GM12878 (cell line): ENCODE measurements around a stretch of chr6.

DNA sequence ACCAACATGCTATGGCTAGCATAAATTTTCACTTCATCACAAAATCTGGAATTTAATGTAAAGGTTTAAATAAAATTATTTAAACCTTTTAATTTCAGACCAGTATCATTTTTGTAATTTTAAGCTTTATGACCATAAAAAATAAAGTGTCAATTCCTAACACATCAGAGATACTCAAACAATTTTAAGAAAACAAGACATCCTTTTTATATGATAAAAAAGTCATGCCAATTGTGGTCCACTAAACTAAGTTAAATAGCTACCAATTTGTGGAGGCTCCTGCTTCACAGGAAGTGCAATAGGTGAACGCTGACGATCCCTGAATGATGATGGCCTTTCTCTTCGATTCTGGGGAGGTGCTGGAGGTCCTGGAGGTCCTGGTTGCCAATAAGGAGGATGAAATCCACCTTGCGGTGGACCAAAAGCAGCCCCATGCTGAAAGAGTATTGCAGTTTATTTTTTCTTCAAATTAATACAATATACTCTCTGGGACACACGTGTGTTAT is 15.0 kb upstream of the COQ3 start:
- RAMPAGE, long total RNA = no peak
- RRBS, 2 experiments = no CpG with 5 or more reads among the region's 5 CpGs
CAGE:
- cytosol, long polyA minus RNA = no peak
- cytosol, long polyA plus RNA = no peak
- long polyA plus RNA = no peak
- nucleolus, long total RNA = no peak
- nucleus, long polyA plus RNA = no peak
- nucleus, long total RNA = no peak

GRCh38 chr6:99415238-99415869 is 9.8 kb downstream of the PNISR start:
- RAMPAGE, long total RNA = no peak
- RRBS, 2 experiments = no CpG with 5 or more reads among the region's 2 CpGs
CAGE:
- cytosol, long polyA minus RNA = start-site peak on the minus strand at chr6:99415468-99415475, 44 reads
- cytosol, long polyA plus RNA = no peak
- long polyA plus RNA = no peak
- nucleolus, long total RNA = no peak
- nucleus, long polyA plus RNA = no peak
- nucleus, long total RNA = no peak

- RAMPAGE, long total RNA = no peak
- RRBS, 2 experiments = no CpG with 5 or more reads among the region's 8 CpGs
CAGE:
- cytosol, long polyA minus RNA = no peak
- cytosol, long polyA plus RNA = no peak
- long polyA plus RNA = no peak
- nucleolus, long total RNA = no peak
- nucleus, long polyA plus RNA = no peak
- nucleus, long total RNA = no peak
Measured at GRCh38 chr6:99484813-99485499, 30.3 kb downstream of the USP45 start.

- RAMPAGE, long total RNA = no peak
- RRBS, 2 experiments = 52% methylated on average over 2 of the region's 20 CpGs; no CpG with 5 or more reads in 1 of the 2 experiments
CAGE:
- cytosol, long polyA minus RNA = no peak
- cytosol, long polyA plus RNA = no peak
- long polyA plus RNA = no peak
- nucleolus, long total RNA = no peak
- nucleus, long polyA plus RNA = no peak
- nucleus, long total RNA = no peak
Measured at GRCh38 chr6:100281144-100281927, 183.4 kb downstream of the SIM1 start.

DNA sequence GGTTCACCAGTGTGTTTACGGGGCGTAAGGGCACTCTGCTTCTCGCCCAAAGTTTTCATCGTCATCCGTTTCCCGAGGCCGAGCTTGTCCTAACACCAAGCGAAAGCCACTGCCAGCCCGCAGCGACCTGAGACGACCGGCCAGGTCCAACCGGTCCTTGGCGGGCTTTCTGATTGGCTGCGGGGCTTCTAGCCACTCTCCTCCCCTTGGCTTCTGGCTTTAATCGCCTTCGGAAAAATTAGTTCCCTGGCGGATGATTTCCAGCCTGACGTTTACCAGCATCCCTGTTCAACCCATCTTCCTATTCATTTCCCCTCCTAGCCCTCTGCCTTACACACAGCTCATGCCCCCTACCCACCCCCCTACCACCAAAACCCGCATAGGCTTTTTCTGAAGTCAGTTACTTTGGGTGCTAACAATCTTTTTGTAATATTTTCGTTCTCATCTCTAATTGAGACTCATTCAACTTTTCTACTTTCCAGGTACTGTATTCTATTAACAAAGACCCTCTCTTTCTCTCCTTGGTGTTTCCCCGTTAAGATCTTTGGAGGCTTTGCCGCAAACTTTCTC is 10.5 kb downstream of the SIM1 start:
- RAMPAGE, long total RNA = no peak
- RRBS, 2 experiments = no CpG with 5 or more reads among the region's 23 CpGs
CAGE:
- cytosol, long polyA minus RNA = no peak
- cytosol, long polyA plus RNA = no peak
- long polyA plus RNA = no peak
- nucleolus, long total RNA = no peak
- nucleus, long polyA plus RNA = no peak
- nucleus, long total RNA = no peak

DNA sequence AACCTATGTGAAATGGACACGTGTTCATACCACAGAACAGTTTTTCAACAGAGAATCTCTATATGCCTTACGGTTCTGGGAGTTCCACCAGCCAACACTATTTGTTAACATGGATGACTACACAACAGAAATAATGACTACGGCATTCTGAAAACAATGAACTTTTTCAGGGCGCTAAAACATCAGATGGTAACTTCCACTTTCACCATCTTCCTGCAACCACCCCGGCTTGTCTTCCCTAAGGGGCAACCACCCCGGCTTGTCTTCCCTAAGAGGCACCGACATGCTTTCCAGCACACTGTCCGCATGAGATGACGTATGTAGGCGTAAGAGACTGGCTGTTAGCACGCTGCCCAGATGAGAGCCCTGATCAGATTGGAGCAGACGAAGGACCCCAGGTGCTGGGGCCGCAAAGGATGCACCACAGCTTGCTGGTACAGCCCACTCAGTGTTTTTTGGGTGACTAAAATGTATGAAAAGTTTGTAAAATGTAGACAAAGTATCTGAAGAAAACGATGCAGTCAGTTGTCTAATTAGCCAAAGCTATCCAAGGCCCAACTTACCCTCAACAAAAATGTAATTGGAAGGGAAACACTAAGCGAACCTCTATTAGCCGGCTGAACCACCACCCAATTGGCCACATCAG is 29.3 kb downstream of the ASCC3 start:
- RAMPAGE, long total RNA = no peak
- RRBS, 2 experiments = no CpG with 5 or more reads among the region's 16 CpGs
CAGE:
- cytosol, long polyA minus RNA = no peak
- cytosol, long polyA plus RNA = no peak
- long polyA plus RNA = no peak
- nucleolus, long total RNA = no peak
- nucleus, long polyA plus RNA = no peak
- nucleus, long total RNA = no peak

DNA sequence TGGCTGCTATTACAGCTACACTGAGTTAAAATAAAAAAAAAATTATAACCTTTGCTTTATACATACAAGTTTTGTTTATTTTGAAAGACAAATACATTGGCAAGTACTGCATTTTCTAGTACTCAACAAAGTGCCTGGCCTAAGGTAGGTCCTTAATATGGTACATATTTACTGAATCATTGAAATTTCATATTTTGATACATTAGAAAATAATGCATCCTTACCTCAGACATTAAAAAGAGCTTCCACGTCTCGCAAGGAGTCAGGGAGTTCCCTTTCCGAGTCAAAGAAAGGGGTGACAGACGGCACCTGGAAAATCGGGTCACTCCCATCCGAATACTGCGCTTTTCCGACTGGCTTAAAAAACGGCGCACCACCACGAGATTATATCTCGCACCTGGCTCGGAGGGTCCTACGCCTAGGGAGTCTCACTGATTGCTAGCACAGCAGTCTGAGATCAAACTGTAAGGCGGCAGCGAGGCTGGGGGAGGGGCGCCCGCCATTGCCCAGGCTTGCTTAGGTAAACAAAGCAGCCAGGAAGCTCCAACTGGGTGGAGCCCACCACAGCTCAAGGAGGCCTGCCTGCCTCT is 776.2 kb downstream of the GRIK2 start:
- RAMPAGE, long total RNA = no peak
- RRBS, 2 experiments = no CpG with 5 or more reads among the region's 18 CpGs
CAGE:
- cytosol, long polyA minus RNA = no peak
- cytosol, long polyA plus RNA = no peak
- long polyA plus RNA = no peak
- nucleolus, long total RNA = no peak
- nucleus, long polyA plus RNA = no peak
- nucleus, long total RNA = no peak

DNA sequence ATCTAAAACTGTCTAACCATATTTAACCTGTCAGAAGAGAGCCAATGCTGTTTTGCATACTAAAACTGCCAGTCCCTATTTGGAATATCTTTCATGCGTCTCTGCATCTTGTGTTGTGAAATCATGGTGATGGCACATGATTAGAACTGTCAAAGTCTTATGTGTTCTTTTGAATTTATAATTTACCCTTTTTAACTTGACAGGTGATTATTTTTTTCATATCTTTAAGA is 1159.3 kb downstream of the GRIK2 start:
- RAMPAGE, long total RNA = no peak
- RRBS, 2 experiments = no CpG with 5 or more reads among the region's 1 CpG
CAGE:
- cytosol, long polyA minus RNA = no peak
- cytosol, long polyA plus RNA = no peak
- long polyA plus RNA = no peak
- nucleolus, long total RNA = no peak
- nucleus, long polyA plus RNA = no peak
- nucleus, long total RNA = no peak

- RAMPAGE, long total RNA = no peak
- RRBS, 2 experiments = no CpG with 5 or more reads among the region's 22 CpGs
CAGE:
- cytosol, long polyA minus RNA = no peak
- cytosol, long polyA plus RNA = no peak
- long polyA plus RNA = no peak
- nucleolus, long total RNA = no peak
- nucleus, long polyA plus RNA = no peak
- nucleus, long total RNA = no peak
Measured at GRCh38 chr6:104957828-104958598, 1.1 kb downstream of the LIN28B start.

- RAMPAGE, long total RNA = no peak
- RRBS, 2 experiments = no CpG with 5 or more reads among the region's 1 CpG
CAGE:
- cytosol, long polyA minus RNA = no peak
- cytosol, long polyA plus RNA = no peak
- long polyA plus RNA = no peak
- nucleolus, long total RNA = no peak
- nucleus, long polyA plus RNA = no peak
- nucleus, long total RNA = no peak
Measured at GRCh38 chr6:105372120-105372524, 30.8 kb downstream of the PREP start.

- RAMPAGE, long total RNA = no peak
- RRBS, 2 experiments = no CpG with 5 or more reads among the region's 5 CpGs
CAGE:
- cytosol, long polyA minus RNA = no peak
- cytosol, long polyA plus RNA = no peak
- long polyA plus RNA = no peak
- nucleolus, long total RNA = no peak
- nucleus, long polyA plus RNA = no peak
- nucleus, long total RNA = no peak
Measured at GRCh38 chr6:105372732-105373229, 30.1 kb downstream of the PREP start.

DNA sequence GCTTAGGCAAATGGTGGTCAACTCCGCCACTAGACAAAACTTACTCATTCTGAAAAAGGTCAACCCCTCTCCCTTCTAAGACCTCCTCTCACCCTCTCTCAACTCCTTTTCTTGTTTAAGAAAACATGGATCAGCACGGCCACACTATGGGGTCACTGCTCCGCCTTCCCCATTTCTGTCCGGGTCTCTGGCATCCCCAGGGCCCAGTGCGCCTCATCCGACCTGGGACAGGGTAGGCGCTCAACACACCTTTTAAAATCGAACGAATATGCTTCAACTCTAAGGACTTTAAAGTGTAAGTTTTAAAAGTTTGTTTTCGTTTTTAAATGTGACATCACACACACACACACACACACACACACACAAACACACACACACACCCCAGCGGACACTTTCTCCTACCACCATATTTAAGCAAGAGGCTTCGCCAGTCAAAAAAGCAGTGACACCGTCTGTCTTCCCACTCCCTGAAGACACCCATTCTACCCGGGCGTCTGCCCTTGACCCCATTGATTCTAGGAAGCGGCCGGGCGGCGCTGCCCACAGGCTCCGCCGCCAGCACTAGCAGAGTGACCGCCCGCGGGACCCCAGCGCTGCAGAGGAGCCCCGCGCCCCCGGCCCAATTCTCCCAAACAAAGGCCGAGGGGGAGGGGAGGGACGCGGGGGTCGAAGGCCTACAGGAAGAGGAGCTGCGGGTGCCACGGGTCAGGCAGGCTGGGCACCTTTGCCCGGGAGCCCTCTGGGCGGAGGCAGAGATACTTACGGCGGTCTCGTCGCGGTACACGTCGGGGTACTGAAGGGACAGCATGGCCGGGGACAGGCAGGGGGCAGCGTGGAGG is 579 bp downstream of the PREP start:
- RAMPAGE, long total RNA = no peak
- RRBS, 2 experiments = 1 to 2% methylated on average over 17 to 18 of the region's 45 CpGs
CAGE:
- cytosol, long polyA minus RNA = no peak
- cytosol, long polyA plus RNA = no peak
- long polyA plus RNA = no peak
- nucleolus, long total RNA = no peak
- nucleus, long polyA plus RNA = no peak
- nucleus, long total RNA = no peak

DNA sequence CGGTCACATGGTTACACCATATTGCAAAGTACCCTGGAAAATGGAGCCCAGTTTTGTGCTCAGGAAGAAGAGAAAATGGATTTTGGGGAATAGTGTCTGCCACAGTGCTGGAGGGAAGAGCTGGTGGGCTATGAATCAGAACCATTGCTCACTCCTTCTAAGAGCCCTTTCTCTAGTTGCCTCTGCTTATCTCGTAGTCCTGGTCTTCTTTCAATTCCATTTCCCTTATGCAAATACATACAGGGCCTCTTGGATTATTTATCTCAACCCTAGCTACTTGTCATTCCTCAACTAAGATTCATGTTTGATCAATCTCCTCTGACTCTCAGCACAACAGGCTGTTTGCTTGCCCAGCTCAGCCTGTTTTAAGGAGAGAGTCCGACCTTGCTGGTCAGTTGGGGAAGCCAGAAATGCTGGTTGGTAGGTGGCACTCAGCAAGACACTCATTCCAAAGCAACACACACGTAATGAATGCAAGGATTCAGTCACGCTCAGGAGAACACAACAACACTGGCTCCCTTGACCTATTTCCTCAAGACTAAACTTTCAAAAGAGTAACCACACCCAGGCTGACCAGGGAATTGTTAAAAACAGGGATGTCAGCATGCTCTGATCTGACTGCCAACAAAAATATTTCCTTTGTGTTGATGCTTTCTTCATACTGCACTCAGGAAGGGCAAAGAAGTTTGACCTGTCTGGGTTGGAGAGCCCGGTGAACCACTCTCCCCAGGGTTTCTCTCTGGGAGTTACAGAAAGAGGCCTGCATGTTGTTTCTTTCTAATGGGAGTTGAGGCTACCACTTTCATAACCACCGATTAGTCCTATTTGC is 25.4 kb upstream of the PREP start:
- RAMPAGE, long total RNA = no peak
- RRBS, 2 experiments = no CpG with 5 or more reads among the region's 7 CpGs
CAGE:
- cytosol, long polyA minus RNA = no peak
- cytosol, long polyA plus RNA = no peak
- long polyA plus RNA = no peak
- nucleolus, long total RNA = no peak
- nucleus, long polyA plus RNA = no peak
- nucleus, long total RNA = no peak

GRCh38 chr6:105459091-105459493 is 56.2 kb upstream of the PREP start:
- RAMPAGE, long total RNA = no peak
- RRBS, 2 experiments = no CpG with 5 or more reads among the region's 9 CpGs
CAGE:
- cytosol, long polyA minus RNA = no peak
- cytosol, long polyA plus RNA = no peak
- long polyA plus RNA = no peak
- nucleolus, long total RNA = start-site peak on the minus strand at chr6:105459215-105459255, 14 reads
- nucleus, long polyA plus RNA = no peak
- nucleus, long total RNA = no peak

DNA sequence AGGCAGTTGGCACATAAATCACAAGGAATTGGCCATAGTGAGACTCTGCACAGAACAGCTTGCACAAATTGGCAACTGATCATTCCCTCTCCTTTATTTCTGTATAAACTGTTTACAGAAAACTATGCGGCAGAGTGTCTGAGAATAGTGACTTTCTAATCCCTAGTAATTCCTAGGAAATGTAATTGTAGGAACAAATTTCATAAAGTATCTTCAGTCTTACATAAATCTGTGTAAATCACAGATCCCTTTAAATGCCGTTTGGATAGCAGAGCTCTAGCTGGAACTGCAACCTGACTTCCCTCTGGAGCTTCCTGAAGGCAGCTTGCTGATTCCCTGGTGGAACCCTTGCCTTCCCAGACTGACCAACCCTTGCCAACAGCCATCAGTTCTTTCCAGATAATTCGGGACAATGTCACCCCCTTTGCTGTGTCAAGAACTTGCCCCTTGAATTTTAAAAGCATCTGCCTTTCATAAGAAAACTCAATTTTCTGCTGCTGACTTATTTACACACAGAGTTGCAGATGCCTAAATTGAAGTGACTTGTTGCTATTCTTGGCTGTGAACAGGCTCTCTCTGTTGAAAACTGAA is 201.4 kb upstream of the PREP start:
- RAMPAGE, long total RNA = no peak
- RRBS, 2 experiments = no CpG with 5 or more reads among the region's 3 CpGs
CAGE:
- cytosol, long polyA minus RNA = no peak
- cytosol, long polyA plus RNA = no peak
- long polyA plus RNA = no peak
- nucleolus, long total RNA = no peak
- nucleus, long polyA plus RNA = no peak
- nucleus, long total RNA = no peak

DNA sequence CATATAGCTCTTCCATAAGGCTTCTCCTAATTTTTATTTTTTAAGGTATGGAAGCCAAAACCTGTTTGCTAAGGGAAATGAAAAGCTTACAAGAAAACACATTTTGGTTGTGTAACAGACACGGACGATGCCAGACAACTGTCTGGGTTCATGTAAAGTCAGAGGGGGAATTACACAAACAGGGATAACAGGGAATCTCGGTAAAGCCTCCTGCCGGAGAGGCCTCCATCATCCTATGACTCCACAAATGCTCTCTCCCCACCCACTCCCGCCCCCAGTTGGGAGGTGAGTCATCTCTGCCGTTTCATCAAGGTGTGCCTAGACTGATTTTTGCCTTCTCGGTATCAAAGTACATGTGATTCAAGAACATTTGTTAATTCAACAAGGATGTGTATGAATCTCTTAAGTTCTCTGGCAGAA is 305.0 kb upstream of the PRDM1 start:
- RAMPAGE, long total RNA = no peak
- RRBS, 2 experiments = no CpG with 5 or more reads among the region's 7 CpGs
CAGE:
- cytosol, long polyA minus RNA = no peak
- cytosol, long polyA plus RNA = no peak
- long polyA plus RNA = no peak
- nucleolus, long total RNA = no peak
- nucleus, long polyA plus RNA = no peak
- nucleus, long total RNA = no peak

- RAMPAGE, long total RNA = no peak
- RRBS, 2 experiments = no CpG with 5 or more reads among the region's 7 CpGs
CAGE:
- cytosol, long polyA minus RNA = no peak
- cytosol, long polyA plus RNA = no peak
- long polyA plus RNA = no peak
- nucleolus, long total RNA = no peak
- nucleus, long polyA plus RNA = no peak
- nucleus, long total RNA = no peak
Measured at GRCh38 chr6:105794118-105794879, 291.8 kb upstream of the PRDM1 start.

GRCh38 chr6:105899973-105900565 is 186.1 kb upstream of the PRDM1 start:
- RAMPAGE, long total RNA = no peak
- RRBS, 2 experiments = no CpG with 5 or more reads among the region's 10 CpGs
CAGE:
- cytosol, long polyA minus RNA = no peak
- cytosol, long polyA plus RNA = no peak
- long polyA plus RNA = no peak
- nucleolus, long total RNA = no peak
- nucleus, long polyA plus RNA = no peak
- nucleus, long total RNA = no peak

DNA sequence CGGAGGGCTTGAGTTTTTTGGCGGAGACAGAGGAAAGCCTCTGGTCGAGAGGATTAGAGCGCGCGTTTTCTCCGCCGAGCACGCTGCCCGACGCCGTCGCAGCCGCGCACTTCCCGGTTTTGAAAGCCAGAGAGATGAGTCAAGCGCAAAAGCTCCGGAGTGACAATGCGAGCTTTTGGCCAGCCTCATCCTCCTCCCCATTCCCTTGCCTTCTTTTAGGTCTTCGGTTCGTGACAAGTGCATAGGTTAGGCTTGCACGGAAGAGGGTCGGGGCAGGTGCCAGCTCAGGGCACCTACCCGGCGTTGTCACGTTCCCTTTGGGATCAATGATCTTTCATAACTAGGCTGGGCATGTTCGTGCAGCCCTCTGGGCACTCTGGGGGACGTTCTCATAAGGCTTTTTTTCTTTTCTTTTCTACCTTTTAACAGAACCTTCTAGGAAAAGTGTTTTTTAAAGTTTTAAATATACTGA is 91.2 kb upstream of the PRDM1 start:
- RAMPAGE, long total RNA = no peak
- RRBS, 2 experiments = 0 to 1% methylated on average over 1 to 8 of the region's 28 CpGs
CAGE:
- cytosol, long polyA minus RNA = no peak
- cytosol, long polyA plus RNA = no peak
- long polyA plus RNA = no peak
- nucleolus, long total RNA = no peak
- nucleus, long polyA plus RNA = no peak
- nucleus, long total RNA = no peak

- RAMPAGE, long total RNA = no peak
- RRBS, 2 experiments = no CpG with 5 or more reads among the region's 20 CpGs
CAGE:
- cytosol, long polyA minus RNA = no peak
- cytosol, long polyA plus RNA = no peak
- long polyA plus RNA = no peak
- nucleolus, long total RNA = no peak
- nucleus, long polyA plus RNA = no peak
- nucleus, long total RNA = no peak
Measured at GRCh38 chr6:106102911-106104101, 17.2 kb downstream of the PRDM1 start.